CMK (cell line): ENCODE measurements around a stretch of chr7.

DNA sequence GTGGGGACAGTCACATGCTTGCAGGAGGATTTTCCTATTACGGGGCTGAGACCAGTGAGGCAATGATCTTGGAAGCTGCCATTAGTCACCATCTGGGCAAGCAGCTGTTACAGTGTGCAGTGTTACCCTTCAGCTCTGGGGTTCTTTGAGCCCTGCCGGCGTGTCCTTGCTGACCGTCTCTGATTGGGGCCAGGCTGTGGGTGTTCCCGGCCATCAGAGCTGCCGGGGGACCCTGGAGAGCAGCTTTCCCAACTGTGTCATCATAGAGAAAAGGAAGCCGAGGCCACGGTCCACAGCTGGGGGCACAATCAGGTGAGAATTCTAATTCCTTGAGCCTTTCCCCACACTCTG lies 126.8 kb upstream of the FAM20C start:
- RRBS = 87% methylated on average over 4 of the region's 8 CpGs

DNA sequence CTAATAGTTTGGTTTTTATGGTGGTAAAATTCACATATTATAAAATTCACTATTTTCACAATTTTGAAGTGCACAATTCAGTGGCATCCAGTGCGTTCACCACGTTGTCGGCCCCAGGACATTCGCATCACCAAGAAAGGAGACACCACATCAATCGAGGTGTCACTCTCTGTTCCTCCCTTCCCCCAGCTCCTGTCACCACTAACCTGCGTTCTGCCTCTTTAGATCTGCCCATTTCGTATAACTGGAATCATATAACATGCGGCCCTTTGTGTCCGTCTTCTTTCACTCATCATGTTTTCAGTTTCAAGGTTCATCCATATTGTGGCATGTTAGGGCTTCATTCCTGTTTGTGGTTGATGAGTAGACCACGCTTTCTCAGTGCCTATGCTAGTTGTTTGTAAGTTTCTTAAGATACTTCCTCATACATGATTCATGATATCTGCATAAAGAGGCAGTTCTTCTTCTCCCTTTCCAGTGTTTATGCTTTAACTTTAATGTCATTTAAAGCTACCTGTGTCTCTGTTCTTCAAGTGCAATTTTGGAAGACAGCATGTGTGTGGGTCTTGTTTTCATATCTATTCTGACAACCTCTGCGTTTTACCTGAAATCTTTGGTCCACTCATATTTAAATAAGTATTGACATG lies 79.6 kb upstream of the FAM20C start:
- RRBS = no CpG with 5 or more reads among the region's 11 CpGs

- RRBS = no CpG with 5 or more reads among the region's 16 CpGs
Observed at GRCh38 chr7:131684-132245, 60.6 kb upstream of the FAM20C start.

GRCh38 chr7:244356-245069 lies 45.5 kb upstream of the FOXL3 start:
- RRBS = no CpG with 5 or more reads among the region's 27 CpGs

DNA sequence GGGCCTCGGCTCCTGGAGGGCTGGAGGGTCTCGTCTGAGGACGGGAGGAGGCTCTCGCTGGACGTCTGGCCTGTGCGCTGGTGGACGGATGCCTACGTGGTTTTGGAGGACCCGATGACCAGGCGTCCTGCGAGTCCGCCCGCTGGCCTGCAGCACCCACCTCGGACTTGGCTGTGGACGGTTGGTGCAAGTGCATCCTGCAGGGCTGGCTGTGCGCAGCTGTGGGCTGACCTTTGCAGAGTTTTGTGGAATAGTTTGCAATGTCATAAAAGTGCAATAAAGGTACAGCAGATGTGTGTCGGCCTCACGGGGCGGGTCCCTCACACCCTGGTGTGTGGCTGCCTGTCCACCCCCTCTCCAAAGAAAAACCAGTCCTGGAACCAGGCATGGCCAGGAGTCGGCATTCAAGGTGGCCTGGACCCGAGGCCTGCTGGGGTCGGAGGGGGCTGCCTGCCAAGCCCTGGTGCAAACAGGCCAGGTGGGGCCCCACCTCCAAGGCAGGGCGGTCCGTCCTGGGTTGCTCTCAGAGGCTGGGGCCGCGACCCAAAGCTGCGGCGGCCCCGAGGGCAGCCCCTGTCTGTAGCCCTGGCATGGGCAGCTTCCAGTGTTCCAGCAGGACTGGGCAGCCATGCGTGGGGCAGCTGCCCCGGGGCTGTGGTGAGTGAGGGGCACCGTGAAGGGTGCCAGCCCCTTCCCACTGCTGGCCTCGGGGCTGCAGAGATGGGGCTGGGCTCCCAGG lies 29.4 kb upstream of the FOXL3 start:
- RRBS = no CpG with 5 or more reads among the region's 33 CpGs

GRCh38 chr7:340622-341093 lies 50.7 kb downstream of the FOXL3 start:
- RRBS = 79% methylated on average over 8 of the region's 23 CpGs

DNA sequence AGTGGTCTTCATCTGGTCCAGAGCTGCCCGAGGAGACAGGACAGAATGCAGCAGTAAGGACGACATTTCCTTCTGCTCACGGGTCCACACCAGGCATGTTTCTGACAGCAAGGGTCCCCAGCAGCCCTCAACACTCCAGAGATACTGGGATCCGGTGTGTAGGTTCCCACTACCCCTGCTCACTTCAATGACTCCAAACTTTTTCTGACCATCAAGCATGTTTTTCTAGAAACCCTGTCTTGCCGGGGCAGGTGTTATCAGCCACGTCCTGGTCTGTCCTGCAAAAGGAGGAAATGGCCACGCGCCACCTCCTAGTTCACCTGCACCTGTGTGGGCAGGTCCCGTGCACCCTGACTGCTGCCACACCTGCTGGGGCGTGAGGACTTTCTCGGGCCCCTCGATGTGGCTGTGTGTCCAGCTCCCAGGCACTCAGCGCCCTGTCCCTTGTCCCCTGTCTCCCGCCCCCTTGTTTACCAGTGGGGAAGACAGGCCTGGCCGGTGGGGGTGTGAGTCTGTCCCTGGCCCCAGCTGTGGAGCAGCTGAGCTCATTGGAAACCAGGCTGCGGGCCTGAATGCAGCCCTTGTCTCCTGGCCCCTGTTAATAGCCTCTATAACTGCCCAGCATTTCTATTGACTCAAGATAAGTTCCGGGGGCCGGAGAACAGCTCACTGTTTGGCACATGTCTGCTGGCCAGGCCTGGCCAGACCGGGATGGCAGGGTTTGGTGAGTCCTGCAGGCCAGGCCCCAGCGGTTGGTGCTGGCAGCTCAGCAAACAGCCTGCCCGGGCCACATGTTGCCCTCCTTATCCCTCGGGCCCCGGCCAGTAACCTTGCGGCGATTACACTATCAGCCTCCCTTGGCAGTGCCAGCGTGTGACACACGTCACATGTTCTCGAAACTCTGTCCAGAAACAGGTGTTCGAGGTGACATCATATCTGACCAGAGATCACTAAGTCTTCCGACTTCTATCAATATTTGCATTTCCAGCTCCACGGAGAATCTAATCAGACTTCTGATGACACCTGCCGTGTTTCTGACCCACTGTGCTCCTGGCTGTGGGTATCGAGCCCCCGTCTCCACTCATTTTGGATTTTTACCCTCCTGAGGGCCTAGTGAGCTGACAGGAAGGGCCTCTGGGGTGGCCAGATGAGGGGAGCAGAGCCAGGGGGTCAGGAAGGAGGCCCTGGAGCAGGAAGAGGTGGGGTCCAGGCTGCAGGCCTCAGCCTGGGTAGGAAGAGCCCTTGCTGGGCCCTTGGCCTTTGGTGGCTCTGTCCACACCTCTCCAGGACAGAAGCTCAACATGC lies 52.1 kb downstream of the FOXL3 start:
- RRBS = 85% methylated on average over 5 of the region's 34 CpGs

GRCh38 chr7:357811-358078 lies 67.8 kb downstream of the FOXL3 start:
- RRBS = no CpG with 5 or more reads among the region's 5 CpGs

- RRBS = no CpG with 5 or more reads among the region's 24 CpGs
Observed at GRCh38 chr7:435107-435579, 84.5 kb downstream of the PDGFA start.

DNA sequence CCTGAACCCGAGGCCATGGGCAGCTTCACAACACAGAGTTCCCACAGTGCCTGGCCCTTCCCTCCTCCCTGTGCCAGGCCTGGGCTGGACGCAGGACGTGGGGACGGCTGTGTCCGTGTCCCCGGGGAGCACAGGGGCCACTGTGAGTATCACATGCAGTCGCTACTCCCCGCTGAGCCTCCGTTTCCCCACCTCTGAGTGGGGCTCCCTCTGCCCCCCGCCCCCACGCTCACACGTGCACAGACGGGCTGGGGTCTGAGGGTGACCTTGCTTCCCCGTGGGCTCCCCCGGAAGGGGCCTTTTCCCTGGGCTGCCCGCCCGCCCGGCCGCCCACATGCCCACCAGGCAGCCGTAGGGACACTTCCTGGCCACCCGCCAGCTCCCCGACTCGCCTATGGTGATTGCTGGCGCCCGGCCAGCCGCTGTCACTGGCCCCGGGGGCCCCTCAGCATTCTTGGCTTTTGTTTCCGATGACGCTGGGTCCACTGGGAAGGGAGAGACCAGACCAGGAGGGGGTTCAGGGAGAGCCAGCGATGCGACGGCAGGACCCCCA lies 64.2 kb downstream of the PDGFA start:
- RRBS = 2% methylated on average over 7 of the region's 32 CpGs

DNA sequence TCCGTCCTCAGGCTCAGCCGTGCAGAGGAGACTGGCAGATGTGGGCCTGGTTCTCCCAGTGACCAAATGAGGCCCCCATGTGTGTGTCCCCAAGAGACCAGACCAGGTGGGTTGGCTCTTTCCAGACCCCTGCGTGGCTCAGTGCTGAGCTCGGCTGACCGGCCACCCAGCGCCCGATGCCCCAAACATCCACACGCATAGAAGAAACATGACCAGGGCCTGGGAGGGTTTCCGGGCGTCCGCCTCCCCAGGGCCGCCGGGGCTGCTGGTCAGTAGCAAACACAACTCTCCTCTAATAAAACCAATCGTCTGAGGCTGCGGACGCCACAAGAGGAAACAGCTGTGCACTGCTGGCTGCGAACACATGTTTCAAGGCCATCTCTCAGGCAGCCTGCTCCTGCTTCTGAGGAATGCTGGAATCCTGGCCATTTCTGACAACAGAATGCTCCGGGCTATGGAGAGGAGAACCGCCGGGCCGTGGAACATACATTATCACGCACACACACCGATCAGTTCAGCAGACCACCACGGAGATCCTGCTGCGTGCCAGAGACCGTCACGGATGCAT lies 54.6 kb downstream of the PDGFA start:
- RRBS = 51% methylated on average over 4 of the region's 27 CpGs

DNA sequence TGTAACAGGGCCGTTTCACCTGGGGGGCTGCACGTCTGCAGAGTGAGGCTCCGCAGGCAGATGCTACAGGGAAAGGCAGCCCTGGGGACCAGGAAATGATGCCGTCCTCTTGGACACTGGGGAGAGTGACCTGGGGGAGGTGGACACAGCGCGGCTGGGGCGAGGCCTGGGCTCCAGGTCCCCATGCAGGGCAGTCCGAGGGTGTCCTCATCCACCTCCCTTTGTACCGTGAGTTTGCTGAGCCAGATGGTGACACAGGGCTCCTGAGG lies 41.9 kb downstream of the PDGFA start:
- RRBS = no CpG with 5 or more reads among the region's 9 CpGs

DNA sequence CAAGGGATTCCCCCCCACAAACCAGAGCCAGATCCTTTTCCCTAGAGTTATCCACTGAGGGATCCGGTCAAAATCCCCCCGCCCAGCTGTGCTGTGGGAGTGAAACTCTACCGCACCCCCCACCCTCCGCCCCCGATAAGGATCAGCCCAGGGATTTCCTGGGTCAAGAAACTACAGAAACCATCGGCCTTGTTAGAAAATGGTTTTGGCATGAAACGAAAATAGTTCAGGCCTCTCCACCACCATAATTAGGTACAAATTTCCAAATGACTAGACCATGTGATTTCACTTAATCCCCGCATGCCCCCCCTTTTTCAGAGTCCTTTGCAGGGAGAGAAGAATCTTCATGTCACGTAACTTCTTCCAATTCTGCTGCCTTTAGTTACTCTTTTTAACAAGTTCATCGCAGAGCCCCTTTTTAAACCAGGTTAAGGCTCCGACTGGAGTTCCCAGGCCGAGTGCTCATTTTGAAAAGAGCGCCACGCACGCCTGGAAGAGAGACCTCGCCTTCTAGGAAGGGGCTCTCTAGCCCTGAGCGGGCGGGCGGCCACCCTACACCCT lies 3.5 kb downstream of the PDGFA start:
- RRBS = no CpG with 5 or more reads among the region's 19 CpGs

DNA sequence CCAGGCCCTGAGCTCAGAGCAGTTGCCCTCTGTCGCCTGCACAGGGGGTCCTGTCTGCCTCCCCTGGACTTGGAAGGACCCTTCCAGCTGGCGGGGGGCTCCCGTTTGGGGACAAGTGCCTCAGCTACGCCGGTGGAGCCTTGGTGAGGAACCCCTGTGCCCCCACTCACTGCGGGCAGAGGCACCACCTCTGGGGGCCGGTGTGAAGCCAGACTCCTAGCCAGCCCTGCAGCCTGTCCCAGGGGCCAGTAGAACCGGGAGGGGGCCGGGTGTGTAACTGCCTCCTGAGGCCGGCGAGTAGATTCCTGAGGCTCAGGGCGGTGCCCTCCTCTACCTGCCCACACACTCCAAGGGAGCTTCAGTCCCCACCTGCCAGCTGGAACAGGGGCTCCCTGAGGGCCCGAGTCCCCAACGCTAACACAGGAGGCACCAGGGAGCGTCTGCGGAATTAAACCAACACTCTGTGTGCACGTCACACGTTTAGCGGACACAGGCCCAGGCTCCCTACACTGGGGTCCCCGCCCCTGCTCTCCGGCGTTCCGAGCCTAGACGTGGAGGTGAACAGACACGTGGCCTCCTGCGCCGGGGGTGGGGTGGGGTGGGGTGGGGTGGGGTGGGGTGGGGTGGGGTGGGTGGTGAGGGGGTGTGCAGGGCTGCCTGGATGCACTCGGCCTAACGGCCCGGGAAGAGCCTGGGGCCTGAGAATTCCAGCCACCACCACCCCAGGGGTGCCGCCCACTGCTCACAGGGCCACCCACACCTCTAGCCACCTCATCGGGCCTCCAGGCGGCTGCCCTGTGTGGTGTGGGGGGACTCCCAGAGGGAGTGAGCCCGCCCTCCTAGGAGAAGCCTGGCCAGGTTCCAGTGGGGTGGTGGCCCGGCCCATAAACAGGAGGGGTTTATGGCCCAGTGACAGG lies 19.7 kb upstream of the PDGFA start:
- RRBS = 95% methylated on average over 11 of the region's 35 CpGs

DNA sequence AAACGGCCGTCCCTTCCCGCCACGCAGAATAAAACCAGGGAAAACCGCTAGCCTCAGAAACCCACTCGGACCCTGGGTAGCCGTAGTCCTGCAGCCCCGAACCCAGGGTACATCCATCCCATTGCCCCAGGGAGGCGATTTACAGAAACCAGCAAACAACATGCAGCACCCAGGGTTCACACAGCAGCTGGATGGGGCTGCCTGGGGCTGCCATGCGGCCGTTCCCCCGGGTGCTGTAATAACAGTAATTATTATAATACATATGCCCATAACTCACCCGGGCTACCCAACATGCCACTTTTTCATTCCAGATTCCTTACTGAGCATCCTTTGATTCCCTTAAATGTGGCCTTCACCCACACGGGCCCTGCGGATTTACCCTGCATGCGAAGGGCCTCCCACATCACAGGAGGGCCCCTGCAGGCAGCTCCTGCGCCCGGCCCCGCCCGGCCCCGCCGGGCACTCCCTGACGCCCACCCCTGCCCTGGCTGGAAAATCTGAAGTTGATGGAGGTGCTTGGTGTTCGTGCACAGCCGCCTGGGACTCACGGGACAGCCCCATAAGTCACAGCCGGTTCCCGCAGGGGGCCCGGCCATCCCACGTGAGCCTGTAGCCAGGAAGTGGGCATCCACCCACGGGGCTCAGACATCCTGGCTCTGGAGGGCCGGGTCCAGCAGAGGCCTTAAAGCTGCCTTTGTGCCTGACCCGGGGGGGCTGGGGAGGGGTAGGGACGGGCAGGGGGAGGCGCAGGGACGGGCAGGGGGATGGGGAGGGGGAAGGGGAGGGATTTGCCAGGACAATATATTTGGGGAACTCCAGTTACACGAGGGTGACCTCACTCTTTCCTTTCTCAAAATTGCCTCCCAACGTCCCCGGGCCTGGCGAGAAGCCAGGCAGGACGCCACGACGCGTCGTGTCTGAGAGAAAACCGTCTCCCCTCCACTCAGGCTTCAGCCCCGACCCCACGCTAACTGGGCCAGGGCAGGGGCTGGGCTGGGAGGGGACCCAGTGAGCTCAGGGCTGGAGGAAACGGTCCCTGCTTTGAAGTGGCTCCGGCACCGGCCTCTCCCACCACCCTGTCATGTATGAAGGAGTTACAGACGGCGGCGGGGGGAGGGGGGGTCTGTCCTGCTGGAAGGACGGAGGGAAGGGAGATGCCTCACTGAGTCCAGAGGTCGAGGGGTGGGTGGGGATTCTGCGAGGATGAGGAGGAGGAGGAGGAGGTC lies 81.9 kb upstream of the PDGFA start:
- RRBS = 29% methylated on average over 6 of the region's 57 CpGs

DNA sequence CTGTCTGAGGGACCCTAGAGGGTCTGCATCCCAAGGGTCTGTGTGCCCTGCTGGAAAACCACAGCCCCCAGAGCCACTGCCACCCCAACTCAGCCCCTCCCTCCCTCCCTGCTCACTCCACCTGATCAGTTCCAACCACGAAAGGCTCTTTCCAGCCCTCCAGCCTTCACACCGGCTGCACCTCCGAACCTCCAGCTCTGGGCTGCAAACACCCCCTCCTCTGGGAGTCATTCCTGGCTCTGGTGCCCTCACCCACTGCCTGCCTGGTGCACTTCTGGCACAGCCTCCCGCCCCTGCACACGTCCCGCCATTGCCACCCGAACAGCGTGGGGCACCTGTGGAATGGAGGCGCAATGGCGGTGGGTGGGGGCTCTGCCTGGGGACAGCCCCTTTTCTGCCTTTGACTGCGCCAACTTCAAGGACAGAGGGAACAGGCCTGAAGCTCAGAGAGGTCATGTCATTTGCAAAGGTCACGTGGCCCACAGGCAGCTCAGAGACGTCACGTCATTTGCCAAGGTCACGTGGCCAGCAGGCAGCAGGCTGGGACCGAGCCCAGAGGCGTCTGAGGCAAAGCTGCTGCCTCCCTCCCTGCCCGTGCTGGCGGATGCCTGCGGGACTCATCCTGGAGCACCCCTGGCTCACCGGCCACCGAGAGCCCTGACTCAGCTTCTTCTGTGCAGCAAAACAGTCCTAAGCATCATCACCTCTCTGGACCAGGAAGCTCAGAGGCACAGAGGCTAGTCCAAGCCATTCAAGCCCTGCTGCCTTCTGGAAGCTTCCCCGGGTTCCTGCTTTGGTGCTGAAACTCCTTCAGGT lies 76.0 kb upstream of the DNAAF5 start:
- RRBS = no CpG with 5 or more reads among the region's 23 CpGs

DNA sequence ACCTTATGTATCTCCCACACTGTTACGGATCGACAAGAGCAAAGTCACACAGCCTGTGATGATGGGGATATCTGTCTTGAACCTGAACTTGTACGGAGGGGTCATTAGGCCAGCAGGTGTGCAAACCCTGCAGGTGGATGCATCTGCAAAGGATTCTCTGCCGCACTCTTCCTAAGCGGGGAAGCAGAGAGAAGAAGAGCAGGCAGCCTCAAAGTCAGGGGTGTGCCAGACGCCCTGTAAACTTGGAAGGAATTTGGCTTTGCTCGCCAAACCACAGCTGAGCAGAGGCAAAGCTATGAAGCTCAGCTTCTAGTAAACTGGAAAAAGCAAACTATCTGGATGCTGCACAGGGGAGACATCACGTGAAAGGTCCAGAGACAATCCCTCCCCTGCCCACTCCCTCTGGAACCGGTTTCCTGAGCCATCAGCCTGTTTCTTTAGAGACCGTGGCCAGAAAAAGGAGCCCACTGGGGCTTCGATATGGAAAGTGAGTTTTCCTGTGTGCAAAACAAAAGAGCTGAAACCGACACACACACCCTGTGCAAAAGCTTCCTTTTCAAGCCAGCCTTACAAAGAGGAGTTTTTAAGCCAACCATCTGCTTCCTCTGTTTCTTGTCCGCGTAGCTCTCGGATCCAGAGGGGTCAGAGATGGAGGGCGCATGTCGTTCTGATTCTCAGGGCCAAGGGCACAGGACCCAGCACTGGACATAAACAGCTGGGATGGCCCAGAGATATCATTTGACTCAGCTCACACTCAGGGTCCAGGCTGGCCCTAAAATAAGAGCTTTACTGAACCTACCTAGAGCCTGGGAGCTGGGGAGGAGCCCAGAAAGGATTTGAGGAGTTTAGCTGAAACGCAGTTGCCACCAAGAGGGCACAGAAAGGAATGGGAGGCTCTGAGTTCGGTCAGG lies 58.2 kb upstream of the DNAAF5 start:
- RRBS = no CpG with 5 or more reads among the region's 19 CpGs

- RRBS = 93% methylated on average over 3 of the region's 15 CpGs
Observed at GRCh38 chr7:740785-740979, 13.6 kb upstream of the PRKAR1B start.

- RRBS = no CpG with 5 or more reads among the region's 11 CpGs
Observed at GRCh38 chr7:749293-749757, 22.2 kb upstream of the PRKAR1B start.

GRCh38 chr7:774850-775525 lies 47.9 kb upstream of the PRKAR1B start:
- RRBS = no CpG with 5 or more reads among the region's 18 CpGs